LHCN-M2 (cell line): ENCODE measurements around the gene SPATA31A7.

GRCh38 chr9:38023625-38024266 is 45.3 kb downstream of the SHB start:
- RAMPAGE, long total RNA = no peak

DNA sequence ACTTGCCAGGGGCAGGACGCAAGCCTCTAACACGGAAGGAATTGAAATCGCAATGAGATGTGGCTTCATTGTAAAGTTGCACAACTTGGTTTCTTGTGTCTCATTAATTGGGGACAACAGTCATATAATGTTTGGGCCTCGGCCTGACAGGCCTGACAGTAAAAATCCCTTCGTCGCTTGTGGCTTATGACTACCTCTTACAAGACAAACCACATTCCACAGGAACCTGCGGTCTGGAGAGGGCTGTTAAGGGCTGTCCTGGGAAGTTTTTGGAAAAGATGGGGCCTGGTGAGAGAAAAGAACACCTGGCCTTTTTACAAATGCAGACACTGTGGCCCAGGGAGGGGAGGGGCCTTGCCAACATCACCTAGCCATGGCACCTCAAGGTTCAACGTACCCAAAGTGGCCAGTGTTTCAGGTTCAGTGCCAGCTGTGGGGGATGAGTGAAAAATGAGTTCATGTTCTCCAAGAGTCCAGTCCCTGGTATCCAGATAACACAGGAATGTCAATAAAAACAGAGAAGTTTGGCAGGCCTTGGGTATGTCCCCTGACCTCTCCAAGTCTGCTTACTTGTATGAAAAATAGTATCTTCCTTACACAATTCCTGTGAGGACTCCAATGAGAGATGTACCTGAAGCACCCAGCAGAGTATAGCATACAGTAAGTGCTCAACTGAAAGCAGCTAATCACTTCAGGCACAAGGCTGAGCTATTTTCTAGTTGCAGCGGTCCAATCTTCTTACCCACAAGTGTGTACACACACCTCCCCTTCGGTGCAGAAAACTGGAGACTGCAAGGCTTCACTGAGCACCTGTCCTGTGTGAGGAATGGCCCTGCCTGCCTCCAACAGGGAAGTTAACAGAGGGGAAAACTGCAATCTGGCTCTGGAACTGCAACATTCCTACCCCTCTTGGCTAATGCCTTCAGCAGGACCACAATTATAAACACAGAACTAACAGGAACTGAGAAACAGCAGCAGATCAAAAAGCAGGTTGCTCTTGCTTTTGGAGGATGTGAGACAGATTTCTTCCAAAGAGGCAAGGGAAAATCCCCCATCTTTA is 22.0 kb downstream of the SHB start:
- RAMPAGE, long total RNA = no peak

DNA sequence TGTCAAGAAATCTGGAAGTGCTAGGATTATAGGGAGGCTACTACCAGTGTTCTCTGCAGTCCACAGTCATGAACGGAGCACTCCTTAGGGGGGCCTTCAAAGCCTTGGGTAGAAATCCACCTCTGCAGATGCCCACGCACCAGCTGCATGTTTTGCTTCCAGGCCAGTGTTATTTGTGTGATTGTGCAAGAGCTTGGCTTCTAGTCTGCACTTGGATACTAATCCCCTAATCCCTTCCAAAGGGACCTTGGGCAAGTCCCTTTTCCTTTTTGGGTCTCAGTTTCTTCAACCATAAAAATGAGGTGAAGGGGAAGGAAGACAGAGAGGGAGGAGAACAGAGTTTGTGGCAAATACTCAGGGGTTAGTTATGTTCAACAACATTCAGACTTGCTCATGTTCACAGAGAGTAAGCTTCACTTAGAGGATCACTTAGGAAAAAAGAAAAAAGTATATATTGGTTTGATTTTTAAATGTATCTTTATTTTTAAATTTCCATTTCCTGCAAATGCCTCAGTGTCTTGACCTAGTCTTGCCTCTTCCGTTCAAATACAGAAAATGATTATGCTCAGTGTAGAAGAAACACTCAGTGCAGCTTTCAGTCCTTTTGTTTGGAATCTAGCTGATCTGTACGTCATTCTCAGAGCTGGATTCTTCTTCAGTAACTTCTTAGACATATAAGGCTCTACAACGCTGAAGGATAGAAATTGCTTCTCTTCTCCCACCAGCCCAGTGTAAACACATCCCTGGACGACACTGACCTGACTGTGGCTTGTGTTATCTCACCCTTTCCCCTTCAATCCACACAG is 3.4 kb upstream of the ALDH1B1 start:
- RAMPAGE, long total RNA = no peak

- RAMPAGE, long total RNA = no peak
Observed at GRCh38 chr9:38595755-38596510, 24.5 kb downstream of the ANKRD18A start.

DNA sequence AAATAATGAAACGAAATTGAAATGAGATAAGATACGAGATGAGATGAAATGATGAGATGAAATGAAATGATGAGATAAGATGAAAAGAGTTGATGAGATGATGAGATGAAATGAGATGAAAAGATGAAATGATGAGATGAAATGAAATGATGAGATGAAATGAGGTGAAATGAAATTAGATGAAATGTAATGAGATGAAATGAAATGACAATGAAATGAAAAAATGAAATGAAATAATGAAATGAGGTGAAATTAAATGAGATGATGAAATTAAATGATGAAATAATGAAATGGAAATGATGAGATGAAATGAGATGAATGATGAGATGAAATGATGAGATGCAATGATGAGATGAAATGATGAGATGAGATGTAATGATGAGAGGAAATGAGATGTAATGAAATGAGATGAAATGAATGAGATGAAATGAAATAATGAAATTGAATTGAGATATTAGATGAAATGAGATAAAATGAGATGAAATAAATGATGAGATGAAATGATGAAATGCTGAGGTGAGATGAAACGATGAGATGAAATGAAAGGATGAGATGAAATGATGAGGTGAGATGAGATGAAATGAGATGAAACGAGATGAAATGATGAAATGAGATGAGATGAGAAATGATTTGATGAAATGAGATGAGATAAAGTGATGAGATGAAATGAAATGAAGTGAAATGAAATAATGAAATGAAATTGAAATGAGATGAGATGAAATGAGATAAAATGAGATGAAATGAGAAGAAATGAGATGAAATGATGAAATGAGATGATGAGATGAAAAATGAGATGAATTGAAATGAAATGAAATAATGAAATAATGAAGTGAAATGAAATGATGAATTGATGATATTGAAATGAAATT is 527.2 kb downstream of the FOXD4L6 start:
- RAMPAGE, long total RNA = no peak

DNA sequence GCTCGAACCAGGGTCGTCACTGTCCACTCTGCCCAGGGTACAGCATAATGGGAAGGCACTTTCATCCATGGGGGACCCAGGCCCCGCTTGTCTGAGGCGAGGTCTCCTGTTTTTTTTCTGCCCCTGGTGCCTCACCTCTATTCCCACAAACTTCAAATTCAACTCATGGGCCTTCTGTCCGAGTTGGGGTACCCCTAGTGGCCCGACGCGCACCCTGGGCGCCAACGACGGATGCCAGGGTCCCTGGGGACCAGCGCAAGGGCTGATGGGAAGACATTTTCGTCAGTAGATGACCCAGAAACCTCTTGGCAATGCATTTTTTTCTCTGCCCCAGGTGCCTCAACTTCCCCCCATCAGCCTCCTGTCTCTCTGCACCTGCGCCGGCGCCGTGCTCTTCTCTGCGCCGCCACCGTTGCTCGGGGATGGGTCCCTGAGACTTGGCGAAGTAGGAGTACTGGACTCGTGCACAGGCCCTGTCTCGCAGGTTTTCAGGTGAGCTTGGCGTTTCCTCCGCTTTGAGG is 168.6 kb upstream of the ZNG1F start:
- RAMPAGE, long total RNA = no peak

DNA sequence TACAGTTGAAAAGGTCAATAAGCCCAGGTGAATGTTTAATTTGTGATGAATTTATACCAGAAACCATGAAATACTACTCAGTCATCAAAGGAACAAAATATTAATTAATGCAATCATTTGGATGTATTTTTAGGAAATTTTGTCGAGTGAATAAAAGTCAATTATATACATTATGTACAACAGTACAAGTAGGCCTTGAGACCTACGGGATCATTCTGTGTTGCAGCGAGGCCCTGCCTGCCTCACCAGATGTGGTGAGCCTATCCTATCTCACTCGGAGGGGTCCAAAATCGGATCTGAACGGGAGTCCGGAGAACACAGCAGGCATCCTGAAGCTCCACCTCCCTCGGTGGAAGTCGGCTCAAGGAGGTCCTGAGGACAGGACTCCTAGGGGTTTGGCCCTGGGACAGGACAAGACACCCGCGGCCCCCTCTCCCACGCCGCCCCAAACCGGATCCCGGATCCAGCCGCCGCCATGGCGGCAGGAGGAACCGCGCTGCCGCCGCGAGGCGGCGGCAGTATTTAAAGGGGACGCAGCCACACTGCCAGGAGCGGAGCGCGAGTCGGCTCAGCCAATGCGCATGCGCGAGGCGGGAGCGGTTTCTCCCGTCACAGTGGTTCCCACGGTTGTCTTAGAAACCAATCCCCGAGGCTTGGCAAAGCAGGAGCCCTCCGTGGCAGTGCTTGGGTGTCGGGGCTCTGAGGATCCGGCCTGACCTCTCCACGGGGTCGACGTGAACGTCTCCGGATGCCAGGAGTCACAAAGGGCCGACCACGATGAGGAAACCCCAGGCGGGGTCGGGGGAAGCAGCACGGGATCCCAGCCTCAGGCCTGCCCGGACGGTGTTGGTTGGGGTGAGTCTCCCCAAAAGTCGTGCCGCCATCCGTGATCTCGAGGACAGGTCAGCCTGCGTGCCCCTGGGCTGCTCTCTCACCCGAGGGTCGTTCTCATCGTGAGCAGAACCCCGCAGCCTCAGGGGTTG is 454.6 kb upstream of the ZNG1F start:
- RAMPAGE, long total RNA = no peak

- RAMPAGE, long total RNA = no peak
Observed at GRCh38 chr9:41654903-41655649, 466.0 kb upstream of the ZNG1F start.

- RAMPAGE, long total RNA = no peak
Observed at GRCh38 chr9:42725475-42726018, 542.1 kb downstream of the SPATA31A6 start.

DNA sequence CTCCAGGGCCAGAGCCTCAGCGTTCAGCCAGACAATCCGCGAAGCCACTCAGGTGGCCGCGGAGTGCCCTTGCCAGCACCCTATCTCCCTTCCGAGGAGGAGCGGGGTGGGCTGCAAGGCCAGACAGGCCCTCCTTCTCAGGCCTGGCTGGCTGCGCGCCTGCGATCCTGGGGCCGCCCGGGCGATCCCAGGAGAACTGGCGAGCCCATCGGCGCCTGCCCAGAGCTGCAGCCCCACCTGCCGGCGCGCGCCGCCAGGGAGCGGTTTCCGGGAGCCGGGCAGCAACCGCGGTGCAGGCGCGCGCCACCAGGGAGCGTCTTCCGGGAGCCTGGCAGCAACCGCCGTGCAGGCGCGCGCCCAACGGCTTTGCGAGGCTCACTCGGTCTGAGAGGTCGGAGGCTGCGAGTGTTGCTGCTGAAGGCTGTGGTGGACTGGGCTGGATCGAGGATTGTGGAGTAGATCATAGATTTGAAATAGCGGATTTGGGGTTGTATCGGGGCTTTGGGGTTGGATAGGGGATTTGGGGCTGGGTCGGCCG is 668.7 kb downstream of the SPATA31A6 start:
- RAMPAGE, long total RNA = no peak

DNA sequence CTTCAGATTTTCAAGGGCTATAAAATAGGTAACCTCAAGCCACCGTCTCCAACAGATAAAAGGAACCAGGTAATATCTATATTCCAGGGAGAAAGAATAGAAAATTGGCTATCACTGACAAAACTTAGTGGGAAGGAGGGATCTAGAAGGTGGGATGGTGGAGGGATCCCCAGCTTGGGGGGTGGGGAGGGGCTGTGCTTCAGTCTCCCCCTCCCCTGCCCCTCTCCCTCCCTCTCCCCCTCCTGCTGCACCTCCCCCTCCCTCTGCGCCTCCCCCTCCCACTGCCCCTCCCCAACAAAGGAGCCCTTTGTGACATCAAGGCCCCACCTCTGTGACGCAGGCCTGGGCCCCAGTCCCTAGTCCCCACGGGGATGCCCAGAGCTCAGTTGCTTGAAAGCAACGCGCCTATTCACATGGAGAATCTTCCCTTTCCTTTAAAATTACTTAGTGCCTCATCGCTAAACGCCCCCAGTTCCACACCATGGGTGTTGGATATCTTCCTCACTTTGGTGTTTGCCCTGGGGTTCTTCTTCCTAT is at the start of gene SPATA31A7:
Gene SPATA31A7, plus strand, starts transcription at position 385 of the 537 bp plus-strand sequence.
- RAMPAGE, long total RNA = no peak

DNA sequence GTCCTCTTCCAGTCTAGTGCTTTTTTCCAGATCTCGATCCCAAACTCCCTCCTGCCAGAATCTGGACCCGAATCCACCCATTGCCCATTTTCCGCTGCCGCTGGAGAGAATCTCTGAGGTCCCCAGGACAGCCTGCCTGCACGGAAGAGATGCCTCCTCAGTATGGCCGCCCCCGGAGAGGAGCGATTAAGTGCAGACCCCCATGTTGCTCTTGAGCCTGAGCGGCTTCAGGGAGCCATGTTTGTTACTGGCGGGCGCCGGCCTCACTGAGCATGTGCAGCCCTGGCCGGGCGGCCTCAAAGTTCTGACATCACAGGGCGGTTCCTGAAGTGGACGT is 1342.9 kb downstream of the SPATA31A7 start:
- RAMPAGE, long total RNA = no peak

GRCh38 chr9:63325652-63326313 is 1959.2 kb downstream of the FOXD4L5 start:
- RAMPAGE, long total RNA = no peak

- RAMPAGE, long total RNA = no peak
Observed at GRCh38 chr9:65386238-65386621, 101.2 kb upstream of the FOXD4L5 start.

GRCh38 chr9:65676256-65676713 is 557 bp downstream of the ZNG1E start:
- RAMPAGE, long total RNA = no peak

DNA sequence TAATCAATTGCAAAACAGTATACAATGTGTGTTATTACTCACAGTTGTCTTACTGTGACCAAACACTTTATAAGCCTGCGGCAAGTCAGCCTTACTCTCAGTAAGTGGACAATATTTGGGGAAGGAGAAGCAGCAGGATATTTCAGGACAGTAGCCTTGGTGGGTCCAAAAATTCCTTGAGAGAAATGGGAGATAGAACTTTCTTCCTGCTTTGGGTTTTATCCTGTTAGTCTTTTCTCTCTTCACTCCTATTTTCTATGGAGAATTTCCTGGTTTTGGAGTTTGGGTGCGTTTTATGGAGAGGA is 824 bp upstream of the PGM5 start:
- RAMPAGE, long total RNA = no peak

GRCh38 chr9:68738352-68738648 is 33.3 kb downstream of the PIP5K1B start:
- RAMPAGE, long total RNA = no peak

DNA sequence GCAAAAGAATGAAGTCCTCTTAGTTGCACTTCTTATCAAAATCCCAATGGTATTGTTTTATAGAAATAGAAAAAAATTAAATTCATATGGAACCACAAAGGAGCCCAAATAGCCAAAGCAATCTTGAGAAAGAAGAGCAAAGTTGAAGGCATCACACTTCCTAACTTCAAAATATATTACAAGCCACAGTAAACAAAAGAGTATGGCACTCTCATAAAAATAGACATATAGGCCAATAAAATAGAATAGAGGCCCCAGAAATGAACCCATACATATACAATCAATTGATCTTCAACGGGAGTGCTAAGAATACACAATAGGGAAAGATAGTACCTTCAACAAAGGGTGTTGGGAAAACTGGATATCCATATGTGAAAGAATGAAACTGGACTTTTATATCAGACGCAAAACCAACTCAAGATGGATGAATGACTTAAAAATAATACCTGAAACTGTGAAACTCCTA is 19.5 kb downstream of the PABIR1 start:
- RAMPAGE, long total RNA = no peak

- RAMPAGE, long total RNA = no peak
Observed at GRCh38 chr9:68947033-68947561, 66.8 kb downstream of the PRKACG start.

GRCh38 chr9:69134396-69134970 is 39.6 kb upstream of the TJP2 start:
- RAMPAGE, long total RNA = no peak